ENCODE measurements around the genes KIAA0586 and C14orf39.

DNA sequence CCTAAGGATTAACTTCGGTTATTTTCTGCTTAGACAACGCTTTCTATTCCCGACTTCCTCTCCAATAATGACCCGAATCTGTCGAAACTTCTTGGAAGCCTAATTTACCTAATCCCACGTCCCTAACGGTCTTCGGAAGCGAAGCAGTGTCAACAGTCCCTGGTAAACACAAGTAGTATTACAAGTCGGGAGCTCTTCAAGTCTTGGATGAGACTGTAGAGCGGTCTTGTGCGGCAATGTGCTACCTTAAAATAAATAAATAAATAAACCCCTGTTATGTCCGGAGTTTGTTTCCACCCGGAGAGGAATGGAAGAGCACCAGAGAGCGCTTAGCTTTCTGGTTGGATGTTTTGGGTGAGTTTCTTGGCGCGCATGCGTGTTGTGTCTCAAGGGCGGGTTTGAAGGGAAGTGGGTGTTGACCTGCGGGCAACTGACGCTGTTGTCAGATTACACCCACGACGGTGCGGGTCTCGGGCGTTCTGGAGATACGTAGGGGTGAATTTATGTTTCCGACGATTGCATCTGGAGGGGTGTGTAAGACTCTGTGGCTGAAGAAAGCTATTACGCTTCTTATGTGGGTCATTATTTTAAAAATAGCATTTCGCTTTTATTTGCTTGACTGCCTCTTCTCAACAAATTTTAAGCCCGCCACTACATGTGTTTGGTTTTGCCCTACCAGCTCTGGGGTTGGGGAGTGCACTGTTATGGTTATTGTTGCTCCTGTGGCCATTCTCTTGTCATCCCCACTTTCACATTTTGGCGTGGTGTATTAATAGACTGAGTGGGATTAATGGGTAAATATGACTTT lies at the start of gene KIAA0586:
Gene KIAA0586 (plus strand): TSS at position 436 of the 808 bp plus-strand sequence.
- RRBS: no CpG with 5 or more reads among the region's 33 CpGs

DNA sequence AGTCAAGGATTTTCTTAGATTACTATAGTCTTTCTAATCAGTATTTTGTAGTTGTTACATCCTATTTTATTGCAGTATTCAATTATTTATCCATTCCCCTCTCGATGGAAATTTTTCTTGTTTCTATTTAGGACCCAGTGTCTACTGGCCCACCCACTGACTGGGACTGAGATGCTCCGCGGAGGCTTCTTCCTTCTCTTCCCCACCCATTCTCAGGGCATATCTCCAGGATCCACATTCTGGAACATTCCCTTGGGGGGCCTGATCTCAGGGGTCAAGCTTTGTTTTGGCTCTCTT lies 21.9 kb downstream of the DACT1 start:
- RRBS: no CpG with 5 or more reads among the region's 3 CpGs

- RRBS: no CpG with 5 or more reads among the region's 4 CpGs
These were observed 105.6 kb downstream of the GPR135 start for GRCh38 chr14:59359405-59360083.

DNA sequence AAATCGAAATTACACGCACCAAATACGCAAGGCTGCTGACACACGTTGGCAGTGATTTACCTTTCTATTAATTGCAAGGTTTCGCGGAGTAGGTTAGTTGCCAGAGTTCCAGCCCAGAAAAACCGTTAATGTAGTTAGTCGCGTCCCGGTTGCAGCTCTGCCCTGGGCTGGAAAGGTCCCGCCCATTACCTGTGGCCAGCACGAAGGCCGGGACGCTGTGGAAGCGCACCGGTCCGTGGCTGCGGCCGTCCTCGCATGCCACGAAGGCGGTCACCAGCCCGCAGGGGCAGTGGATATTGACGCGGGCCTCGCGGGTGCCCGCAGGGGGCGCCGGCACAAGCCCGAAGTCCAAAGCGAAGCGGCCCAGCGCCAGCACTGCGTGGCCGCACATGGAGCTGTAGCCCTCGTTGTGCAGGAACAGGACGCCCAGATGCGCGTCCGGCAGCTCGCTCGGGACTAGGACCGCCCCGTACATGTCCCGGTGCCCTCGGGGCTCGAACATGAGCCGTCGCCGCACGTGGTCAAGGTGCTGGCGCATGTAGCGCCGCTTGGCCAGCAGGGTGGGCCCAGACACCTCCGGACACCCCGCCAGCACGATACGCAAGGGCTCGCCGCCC lies 480 bp downstream of the L3HYPDH start:
- RRBS: under 1% methylated on average over 42 of the region's 61 CpGs

- RRBS: no CpG with 5 or more reads among the region's 1 CpG
These were observed 30.0 kb upstream of the RTN1 start for GRCh38 chr14:59900620-59900839.

DNA sequence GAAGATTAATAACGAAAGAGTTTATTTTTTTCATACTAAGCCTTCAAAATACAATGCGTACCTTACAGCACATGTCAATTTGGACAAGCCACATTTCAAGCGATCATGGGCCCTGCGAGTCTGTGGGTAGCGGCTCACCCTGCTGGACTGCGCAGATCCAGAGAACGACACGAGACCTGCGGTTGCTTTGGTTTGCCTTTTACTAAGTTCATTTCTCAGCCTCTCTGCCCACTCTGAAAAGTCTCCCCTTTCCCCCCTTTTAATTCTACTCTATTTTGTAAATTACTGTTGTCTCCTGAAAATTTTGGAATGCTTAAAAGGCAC lies 48.5 kb upstream of the RTN1 start:
- RRBS: no CpG with 5 or more reads among the region's 9 CpGs

- RRBS: no CpG with 5 or more reads among the region's 2 CpGs
These were observed 87.6 kb upstream of the PCNX4 start for GRCh38 chr14:60004099-60004451.

DNA sequence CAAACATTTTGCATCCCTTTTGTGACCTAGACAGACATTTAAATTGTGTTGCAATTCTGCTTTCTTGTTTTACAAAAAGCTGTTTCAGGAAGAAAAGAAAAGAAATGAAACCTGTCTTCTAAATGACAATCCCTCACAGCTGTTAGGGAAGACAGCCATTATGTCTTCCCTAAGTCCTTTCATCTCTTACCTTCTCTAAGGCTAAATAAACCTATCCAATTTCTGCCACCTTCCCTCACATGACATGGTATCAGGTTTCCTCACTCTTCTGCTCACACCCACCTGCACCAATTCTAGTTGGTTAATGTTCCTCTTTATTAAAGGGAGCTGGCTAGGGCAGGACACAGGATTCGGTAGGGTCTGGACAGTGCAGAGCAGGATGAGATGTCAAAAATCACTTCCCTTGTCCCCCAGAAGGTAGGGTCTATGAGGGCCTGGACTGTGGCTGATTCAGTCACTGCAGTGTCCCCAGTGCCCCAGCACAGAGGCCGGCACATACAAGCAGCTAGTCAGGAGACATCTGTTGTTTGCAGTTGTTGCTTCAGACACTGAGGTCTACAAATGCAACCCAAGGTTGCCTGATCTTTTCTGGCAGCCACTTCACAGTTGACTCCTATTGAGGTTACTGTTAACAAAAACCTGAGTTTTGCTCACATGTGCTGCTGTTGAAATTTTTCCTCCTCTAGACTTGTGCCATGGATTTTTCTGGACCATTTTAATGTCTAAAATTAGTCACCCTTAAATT lies 3.7 kb downstream of the DHRS7 start:
- RRBS: no CpG with 5 or more reads among the region's 2 CpGs

- RRBS: no CpG with 5 or more reads among the region's 5 CpGs
These were observed 9.3 kb upstream of the DHRS7 start for GRCh38 chr14:60174614-60174882.

DNA sequence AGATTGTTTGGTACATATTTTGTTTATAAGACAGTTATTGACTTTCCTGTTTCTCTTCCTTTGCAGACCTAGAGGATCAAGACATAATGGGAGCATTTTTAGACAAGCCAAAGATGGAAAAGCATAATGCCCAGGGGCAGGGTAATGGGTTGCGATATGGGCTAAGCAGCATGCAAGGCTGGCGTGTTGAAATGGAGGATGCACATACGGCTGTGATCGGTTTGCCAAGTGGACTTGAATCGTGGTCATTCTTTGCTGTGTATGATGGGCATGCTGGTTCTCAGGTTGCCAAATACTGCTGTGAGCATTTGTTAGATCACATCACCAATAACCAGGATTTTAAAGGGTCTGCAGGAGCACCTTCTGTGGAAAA lies 33.6 kb downstream of the PPM1A start:
- RRBS: no CpG with 5 or more reads among the region's 5 CpGs

- RRBS: no CpG with 5 or more reads among the region's 5 CpGs
These were observed 40.6 kb downstream of the PPM1A start for GRCh38 chr14:60289574-60290140.

DNA sequence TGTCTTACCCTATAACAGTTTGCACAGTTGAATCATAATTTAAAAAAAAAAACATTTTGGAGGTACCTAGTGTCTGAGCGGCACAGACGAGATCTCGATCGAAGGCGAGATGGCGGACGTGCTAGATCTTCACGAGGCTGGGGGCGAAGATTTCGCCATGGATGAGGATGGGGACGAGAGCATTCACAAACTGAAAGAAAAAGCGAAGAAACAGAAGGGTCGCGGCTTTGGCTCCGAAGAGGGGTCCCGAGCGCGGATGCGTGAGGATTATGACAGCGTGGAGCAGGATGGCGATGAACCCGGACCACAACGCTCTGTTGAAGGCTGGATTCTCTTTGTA lies 88.2 kb downstream of the C14orf39 start:
- RRBS: no CpG with 5 or more reads among the region's 23 CpGs

- RRBS: 3% methylated on average over 6 of the region's 63 CpGs
These were observed at the start of gene C14orf39 for GRCh38 chr14:60485484-60486339. TSS of gene C14orf39 (minus strand) at chr14:60486063.

DNA sequence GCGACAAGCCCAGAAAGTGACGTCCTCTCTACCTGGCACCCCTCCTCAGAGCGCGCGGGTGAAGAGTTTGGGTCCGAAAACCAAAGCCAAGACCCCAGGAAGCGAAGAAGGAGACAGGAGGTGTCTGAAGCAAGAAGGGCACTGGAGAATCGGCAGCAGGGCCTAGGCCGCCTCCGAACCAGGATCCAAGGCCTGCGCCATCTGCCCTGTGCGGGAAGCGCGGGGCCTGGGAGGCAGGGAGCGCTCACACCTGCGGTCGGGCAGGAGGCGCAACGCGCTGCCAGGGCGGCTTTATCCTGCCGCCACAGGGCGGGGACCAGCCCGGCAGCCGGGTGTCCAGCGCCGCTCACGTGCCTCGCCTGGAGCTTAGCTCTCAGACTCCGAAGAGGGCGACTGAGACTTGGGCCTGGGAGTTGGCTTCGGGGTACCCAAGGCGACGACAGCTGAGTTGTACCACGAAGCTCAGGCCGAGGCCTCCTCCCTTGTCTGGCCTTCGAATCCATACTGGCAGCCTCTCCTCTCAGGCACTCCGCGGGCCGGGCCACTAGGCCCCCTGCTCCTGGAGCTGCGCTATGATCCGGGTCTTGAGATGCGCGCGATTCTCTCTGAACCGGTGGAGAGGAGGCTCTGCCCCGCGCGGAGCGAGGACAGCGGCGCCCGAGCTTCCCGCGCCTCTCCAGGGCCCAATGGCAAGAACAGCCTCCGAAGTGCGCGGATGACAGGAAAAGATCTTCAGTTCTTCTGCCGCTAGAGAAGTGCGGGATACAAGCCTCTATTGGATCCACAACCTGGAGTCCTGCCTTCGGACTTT lies 7.0 kb downstream of the SIX1 start:
- RRBS: 9% methylated on average over 3 of the region's 61 CpGs

DNA sequence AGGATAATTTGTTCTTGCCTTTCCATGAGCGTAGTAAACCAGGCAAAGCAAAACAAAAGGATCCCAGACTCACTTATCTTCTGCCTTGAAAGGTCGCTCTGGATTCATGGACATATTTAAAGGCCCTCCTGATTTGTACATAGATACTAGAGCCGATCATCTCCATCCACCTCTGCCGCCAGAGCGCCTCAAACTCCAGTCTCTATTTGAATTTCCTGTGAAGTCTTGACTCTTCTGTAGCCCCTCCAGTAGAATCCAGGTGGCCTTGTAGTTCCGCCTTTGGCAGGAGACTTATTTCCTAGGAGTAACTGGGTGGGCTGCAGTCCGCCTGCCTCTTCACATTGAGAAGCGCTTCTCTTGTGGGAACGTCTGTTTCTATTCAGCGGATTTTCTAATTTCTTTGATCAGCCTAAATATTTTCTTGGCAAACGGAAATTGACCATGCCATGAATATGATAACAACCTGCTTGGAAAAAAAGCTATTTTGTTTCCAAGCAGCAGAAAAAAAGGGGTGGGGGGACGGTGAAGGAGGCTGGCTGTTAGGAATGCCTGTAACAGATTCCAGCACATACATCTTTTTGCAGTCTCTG lies 8.9 kb upstream of the SIX1 start:
- RRBS: no CpG with 5 or more reads among the region's 12 CpGs

DNA sequence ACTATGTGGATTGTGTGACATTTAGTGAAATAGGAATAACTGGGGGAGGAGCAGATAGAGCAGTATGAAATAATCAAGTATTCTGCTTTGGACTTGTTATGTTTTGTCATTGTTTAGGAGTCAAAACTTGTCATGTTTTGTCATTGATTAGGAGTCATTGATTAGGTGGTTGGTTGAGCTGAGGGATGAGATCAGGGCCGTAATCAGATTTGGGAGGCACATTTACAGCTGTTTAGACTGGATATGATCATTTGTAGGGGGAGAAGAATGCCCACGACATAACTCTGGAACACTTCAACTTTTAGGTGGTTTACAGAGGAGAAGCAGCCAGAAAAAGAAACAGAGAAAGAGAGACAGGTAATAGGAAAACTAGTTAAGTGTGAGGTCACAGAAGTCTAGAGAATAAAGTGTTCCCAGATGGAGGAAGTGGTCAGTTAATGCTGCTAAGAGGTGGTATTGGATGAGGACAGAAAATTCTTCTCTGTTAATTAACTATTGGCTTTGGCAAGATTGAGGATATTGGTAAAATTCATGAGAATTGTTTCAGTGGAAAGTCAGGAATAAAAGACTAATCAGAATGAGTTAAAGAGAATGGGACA lies 40.3 kb downstream of the MNAT1 start:
- RRBS: no CpG with 5 or more reads among the region's 2 CpGs

- RRBS: 24% methylated on average over 4 of the region's 17 CpGs
These were observed 133.1 kb downstream of the TMEM30B start for GRCh38 chr14:61147945-61148542.

DNA sequence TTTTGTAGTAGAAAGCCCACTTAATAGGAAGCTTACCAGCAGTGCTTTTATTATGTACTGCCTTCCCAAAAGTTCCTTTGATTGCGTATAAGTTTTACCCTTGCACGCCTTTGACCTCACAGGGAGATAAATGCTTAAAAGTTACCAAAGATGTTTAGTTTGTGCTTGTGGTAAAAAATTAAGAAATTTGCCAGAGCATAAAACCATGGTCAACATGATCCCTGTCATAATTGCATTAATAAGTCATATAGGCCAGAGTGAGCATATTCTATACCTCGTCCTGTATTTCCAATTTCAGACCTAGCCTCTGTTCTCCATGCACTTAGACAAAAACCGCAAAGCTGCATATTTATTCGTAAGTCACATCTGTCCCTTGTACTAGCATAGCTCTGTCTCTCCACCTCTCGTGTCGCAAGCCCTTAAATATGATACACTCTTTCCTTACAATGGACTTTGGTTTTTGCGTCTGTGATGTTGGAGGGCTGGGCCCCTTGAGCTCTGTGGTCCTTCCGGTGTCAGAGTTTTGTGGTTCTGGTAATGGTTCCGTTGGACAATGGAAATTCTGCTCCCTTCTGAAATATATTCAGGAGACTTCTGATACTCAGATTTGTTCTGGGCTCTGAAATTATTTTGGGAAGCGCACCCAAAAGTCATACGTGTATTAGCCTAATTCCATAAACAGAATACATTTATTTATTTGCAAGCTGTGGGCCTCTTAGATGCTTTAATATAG lies 11.2 kb downstream of the PRKCH start:
- RRBS: no CpG with 5 or more reads among the region's 12 CpGs

DNA sequence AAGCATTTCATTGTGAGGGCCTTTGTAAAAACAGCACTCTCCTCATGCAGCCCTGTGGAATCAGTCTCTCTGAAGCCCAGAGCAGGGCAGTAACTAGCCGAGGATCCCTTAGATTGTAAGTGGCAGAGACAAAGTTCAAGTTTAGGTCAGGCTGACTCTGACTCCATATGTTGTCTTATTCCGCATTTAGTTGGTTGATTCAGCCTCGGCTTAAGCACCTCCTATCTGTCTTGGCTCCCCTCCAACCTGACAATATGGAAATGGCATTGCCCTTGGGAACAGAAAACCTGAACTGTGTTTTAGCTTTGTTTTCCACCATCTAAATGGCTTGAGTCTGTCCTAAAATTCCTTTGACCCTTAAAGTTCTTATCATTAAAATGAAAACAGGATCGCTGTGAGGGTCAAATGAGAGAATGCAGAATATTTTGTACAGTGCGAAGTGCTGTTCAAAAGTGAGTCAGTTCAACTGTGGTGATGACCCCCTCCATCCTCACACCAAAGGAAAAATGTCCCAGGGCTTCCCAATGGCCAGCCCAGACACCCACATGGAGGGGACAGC lies 141.5 kb downstream of the PRKCH start:
- RRBS: no CpG with 5 or more reads among the region's 5 CpGs

Measured in pericardium (tissue), 1 donor.